Mammary microvascular endothelial cell (primary cell): ENCODE data around the genes CSTF3 and FBXO3.

GRCh38 chr11:33160715-33161812 is at the start of gene CSTF3:
CSTF3 (minus strand) TSS chr11:33161480.
- RAMPAGE, long total RNA: start-site peak on the minus strand at chr11:33161445-33161469, 62 and 61 reads in 2 replicates

- RAMPAGE, long total RNA: no peak
Measured at GRCh38 chr11:33162133-33162355, 764 bp upstream of the CSTF3 start.

- RAMPAGE, long total RNA: no peak
Measured at GRCh38 chr11:33257961-33258862, 1.0 kb downstream of the HIPK3 start.

GRCh38 chr11:33355085-33356090 is 20.5 kb upstream of the KIAA1549L start:
- RAMPAGE, long total RNA: no peak

GRCh38 chr11:33689238-33689742 is 11.3 kb downstream of the C11orf91 start:
- RAMPAGE, long total RNA: no peak

DNA sequence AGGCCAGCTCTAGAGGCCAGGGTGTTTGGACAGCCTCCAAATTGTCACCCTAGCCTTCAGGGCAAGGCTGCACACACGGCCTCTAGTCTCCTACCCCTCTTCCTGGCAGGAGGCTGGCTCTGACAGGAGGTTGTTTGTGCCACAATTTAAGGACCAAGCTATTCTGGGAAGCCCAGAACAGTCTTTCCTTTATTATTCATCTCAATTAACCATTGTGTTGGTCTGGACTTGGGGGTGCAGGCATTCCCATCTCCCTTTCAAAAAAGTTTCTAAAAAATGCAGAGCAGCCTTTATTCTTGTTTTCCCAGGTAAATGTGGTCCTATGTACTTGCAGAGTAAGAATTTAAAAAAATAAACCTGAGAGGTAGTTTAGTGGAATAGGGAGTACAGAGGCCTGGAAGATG is 4.1 kb upstream of the C11orf91 start:
- RAMPAGE, long total RNA: no peak

DNA sequence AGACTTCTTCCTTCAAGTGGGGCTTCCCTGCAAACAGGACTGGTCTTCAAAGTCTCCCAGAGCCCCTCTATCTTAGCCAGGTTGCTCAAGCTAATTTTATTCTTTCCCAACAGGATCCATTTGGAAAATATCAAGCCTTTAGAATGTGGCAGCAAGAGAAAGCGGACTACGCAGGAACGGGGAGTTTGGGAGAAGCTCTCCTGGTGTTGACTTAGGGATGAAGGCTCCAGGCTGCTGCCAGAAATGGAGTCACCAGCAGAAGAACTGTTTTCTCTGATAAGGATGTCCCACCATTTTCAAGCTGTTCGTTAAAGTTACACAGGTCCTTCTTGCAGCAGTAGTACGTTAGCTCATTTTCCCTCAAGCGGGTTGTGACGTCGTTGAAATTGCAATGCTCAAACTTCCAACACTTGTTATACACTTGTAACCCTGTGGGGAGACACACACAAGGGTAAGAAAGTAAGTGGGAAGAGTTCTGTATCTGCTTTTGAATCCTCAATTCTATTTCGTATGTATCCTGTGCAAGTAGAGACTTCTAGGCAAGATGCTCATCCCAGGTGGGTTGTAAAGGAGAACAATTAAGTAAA is 9.4 kb upstream of the C11orf91 start:
- RAMPAGE, long total RNA: no peak

- RAMPAGE, long total RNA: no peak
Measured at GRCh38 chr11:33773445-33773708, 943 bp downstream of the FBXO3 start.

GRCh38 chr11:33773800-33774763 is at the start of gene FBXO3:
FBXO3 (minus strand) TSS chr11:33774520.
- RAMPAGE, long total RNA: no peak

DNA sequence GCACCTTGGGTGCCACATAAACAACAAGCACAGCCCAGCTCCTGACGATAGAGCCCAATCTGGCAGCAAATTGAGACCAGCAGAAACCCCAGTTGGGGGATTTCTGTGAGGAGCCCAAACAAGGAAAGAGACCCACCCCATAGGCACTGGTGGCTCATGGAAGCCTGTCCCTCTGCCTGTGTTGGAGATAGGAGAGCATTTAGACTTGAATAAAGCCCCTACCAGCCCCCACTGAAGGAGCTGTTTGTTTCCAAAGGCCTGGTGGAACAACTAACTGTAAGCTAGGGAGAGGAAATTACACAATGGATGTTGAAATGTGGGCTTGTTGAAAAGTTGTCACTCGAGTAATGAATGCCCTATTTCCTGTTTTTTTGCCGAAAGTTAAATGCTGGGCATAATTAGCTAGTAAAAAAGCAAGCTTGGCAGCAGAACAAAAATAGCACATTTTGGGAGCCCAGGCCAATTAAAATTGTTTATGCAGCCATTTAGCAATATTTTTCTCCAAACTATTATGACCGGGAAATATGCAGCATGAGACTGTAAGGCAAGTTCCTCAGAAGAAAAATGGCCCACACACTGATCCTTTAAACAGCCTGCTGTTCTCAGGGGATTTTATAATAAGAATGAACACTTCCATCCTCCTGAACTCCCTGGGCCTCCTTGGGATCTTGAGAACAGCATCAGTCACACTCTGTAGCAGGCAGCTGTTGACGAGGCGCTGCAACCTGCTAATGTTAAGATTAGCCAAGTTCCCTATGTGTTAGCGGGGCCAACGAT is 38.5 kb upstream of the LMO2 start:
- RAMPAGE, long total RNA: no peak

- RAMPAGE, long total RNA: no peak
Measured at GRCh38 chr11:34050984-34051300, 589 bp upstream of the CAPRIN1 start.

DNA sequence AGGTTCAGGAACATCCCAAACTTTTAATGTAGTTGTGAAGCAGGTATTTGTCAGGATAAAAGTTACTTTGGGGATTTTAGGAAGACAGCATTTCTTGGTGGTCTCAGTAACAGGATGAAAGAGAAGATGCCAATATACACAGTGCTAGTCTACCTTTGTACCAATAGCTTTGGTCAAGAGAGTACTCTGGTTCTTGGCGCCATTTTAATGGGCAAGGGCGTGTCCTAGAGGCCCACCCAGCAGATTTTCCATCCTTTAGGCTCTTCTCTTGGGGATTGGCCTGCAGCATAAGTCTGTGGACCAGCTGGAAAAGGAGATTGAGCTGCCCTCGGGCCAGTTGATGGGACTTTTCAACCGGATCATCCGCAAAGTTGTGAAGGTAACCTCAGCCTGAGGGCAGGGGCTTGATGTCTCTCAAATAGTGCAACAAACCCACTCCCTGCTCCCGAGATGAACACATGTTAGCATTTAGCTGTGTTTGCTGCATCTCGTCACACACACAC is 35.5 kb downstream of the NAT10 start:
- RAMPAGE, long total RNA: no peak

- RAMPAGE, long total RNA: no peak
Measured at GRCh38 chr11:34142100-34142600, 36.7 kb downstream of the NAT10 start.

GRCh38 chr11:34403247-34403960 is 35.3 kb upstream of the CAT start:
- RAMPAGE, long total RNA: no peak

DNA sequence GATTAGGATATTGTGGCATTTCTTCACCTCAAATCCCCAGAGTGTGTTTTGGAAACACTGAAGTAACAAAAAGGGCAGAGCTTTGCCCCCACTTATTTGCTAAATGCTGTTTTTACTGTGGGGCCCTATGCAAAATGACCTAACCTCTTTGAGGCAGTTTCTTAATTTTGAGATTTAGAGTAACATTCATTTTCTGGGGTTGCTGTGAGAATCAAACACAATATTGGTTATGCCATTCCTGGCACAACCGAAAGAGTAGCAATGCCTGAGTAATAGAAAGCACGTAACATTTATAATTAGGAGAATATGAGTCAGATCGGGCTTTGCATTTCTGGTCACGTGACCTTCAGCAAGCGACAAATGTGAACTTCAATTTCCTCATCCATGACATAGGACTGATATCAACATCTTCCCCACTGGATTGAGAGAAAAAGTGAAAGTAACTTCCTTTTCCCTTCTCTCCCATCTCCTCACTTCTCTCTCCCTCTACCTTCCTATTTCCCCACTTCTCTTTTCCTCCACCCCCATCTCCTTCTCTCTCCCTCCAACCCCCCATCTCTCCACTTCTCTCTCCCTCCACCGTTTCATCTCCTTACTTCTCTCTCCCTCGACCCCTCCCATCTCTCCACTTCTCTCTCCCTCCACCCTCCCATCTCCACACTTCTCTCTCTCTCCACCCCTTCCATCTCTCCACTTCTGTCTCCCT is 33.7 kb upstream of the CAT start:
- RAMPAGE, long total RNA: no peak

DNA sequence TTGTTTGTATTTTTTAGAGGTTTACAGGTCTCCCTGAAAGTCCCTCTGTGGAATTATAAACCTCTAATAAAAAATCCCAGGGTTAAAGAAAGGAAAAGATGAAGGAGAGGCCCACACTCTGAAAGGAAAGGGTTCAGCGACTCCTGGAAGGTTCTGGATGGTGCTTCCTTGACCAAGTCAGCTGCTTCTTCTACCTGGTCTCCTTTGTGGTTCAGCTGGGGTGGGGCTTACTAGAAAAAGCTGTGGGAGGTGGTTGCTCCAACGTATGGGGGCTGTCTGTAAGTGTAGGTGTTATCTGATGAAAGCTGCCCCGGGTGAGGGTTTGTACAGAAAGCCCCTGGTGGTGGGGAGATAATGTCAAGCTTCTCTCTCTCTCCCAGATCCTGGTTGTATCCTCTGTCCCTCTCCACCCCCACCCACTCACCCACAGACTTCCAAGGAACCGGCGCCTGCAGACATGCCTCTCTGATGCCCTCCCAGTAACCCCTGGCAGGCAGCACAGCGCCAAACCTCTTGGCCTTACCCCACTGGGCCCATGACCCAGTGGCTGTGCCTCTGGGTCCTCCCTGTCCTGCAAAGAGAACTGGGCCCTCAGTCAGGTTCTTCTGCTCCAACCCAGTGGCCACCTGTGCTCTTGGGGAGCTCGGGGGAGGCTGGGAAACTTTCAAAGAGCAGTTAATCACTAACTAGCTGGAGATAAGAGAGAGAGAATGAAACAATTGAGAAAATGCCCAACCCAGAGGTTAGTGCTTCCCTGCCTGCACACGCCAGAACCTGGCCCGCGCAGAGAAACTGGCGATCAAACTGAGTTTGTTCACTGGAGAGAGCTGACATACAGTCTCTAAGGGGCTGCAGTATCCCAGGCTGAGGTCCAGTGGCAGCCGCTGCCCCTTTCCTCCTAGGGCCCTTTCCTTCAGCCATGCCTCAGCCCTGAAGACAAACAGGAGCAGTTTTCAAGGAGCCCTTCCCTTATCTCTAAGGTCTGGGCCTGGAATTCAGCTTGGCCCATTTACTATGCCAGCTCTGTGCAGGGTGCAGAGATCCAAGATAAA is 20.4 kb upstream of the EHF start:
- RAMPAGE, long total RNA: no peak

- RAMPAGE, long total RNA: no peak
Measured at GRCh38 chr11:34624488-34625352, 3.8 kb downstream of the EHF start.

DNA sequence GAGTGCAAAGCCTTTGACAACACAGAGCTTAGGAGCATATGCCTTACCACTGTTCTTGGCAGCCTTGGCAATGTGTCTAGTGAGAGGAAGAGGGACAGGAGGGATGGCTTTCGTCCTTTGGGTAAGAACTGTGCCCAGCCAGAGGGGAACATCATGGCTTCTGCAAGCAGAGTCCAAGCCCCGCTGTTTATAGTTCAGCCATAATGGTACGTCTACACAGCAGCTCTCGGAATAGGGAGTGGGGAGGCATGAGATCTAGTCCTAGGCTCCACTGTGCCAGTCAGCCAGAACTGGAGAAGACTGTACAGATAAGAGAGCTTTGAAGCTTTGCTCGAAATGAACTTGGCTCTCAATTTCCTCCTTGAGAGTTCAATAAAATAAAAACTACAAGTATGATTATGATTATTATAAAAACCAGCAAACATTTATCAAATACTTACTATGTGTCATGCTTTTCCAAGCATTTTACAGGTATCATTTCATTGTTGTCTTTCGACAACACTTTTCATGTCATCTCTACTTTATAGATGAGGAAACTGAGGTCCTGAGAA is 14.9 kb downstream of the EHF start:
- RAMPAGE, long total RNA: no peak

- RAMPAGE, long total RNA: no peak
Measured at GRCh38 chr11:34650349-34651042, 29.6 kb downstream of the EHF start.

- RAMPAGE, long total RNA: no peak
Measured at GRCh38 chr11:34757244-34757629, 136.3 kb downstream of the EHF start.